ENCODE measurements around a stretch of chr5.

DNA sequence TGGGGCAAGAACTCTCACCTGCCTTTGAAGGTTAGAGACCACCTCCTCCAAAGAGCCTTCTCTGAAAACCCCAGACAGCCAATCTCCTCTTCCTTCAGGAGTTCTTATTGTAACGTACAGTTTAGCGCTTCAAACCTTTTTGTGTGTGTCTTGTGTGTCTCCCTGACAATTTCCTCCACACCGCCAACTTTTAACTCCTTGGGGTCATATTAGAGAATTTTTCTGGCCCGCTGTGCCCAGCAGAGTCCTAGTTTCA, 90.1 kb upstream of the EGFLAM start:
- PRO-cap, result unidirectional peak, minus-strand start at position 192 of the sequence

DNA sequence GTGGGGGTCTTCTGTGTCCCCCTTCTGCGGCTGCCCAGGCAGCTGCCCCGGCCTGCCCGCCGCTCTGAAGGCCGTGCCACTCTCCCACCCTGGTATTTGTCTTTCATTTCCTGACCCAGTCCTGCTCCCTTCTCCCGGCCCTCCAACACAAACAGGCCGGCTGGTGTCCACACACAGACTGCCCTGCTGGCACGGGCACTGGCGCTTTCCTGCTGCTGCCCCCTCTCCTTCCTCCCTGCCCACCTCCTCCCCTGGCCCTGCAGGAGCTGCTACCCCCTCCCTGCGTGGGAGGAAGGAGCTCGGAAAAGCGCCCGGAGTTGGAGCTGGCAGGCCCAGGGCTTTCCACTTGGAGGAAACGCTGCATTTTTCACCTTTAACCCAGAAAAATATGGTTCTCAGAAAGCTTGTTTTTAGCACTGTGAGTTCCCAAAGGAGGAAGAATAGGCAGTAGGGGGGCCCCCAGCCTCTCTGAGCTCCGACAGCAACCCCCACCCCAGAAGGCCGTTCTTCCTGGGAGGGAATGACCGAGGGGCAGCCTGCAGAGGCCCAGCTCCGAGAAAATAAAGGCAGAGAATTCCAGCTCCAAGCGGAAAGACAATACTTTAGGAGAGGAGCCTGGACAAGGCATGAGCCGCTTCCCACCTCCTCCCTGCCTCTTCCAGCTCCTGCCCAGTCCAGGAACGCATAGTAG, 89.1 kb downstream of the LIFR start:
- PRO-cap, result no peak

- PRO-cap, result no peak
Measured at GRCh38 chr5:38809808-38810109, 36.1 kb upstream of the OSMR start.

- PRO-cap, result no peak
Measured at GRCh38 chr5:38832441-38833105, 13.2 kb upstream of the OSMR start.

DNA sequence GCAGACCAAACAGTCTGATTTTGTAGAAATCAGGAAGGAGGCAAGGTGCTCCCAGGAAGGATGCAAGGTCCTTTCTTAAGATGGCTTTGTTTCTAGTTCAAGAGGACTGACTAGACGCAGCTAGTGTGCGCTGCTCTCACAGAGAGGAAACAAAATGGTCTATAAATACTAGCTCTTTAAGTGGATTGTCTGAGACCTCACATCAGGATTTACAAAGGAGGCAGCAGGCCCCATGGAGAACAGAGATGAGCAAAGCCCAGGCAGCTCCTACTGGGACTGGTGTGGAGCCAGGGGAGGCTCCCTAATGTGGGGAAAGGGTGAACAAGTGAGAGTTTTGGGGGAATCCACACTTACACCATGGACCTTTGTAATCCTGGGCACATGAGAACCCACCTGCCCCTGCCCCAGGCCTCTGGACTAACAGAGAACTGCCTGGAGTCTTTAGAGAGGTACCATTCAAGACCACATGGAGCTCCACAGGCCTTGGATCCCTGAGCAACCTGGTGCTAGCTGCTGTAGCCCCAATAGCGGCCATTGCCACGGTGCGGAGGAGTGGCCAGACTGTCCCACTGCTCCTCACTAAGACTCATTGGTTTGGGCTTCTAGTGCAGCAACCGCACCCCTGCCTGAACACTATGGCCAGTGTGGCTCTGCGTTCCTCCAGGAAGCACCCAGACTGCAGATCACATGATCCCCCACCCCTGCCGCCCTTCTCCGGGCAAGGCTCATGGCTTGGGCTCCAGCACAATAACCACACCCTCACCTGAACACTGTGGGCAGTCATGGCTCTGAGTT, 45.6 kb downstream of the OSMR start:
- PRO-cap, result no peak

GRCh38 chr5:39055057-39055611, 19.1 kb downstream of the RICTOR start:
- PRO-cap, result no peak

- PRO-cap, result no peak
Measured at GRCh38 chr5:39065510-39066349, 8.5 kb downstream of the RICTOR start.

- PRO-cap, result no peak
Measured at GRCh38 chr5:39067390-39067876, 6.8 kb downstream of the RICTOR start.

GRCh38 chr5:39176616-39177606, 42.5 kb downstream of the FYB1 start:
- PRO-cap, result unidirectional peak, plus-strand start at chr5:39177273

- PRO-cap, result bidirectional peak, plus-strand start at chr5:39177812, minus-strand start at chr5:39177804
Measured at GRCh38 chr5:39177607-39178130, 41.7 kb downstream of the FYB1 start.

DNA sequence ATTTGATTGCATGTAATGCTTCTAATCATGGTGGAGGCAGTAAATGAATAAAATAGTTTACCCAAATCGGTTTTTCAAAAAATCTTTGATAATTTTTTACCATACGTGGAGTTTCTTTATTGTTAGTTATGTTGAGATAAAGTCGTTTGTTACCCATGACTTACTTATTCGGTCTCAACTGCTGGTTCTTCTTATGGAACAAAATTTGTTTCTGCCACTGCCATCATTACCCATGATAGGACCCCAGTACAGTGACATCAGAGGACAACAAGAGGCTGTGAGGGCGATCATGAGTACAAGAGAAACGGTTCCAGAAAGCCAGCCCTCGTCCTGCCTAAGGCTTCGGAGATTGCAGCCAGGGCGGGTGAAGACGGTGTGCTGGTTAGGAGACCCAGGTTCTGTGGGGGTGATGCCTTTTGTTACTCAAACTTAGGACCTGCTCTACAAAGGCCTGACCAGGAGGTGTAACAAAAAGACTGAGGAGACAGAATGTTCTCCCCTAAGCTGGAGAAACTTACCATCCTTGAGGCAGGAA, 10.9 kb downstream of the FYB1 start:
- PRO-cap, result unidirectional peak, plus-strand start at position 313 of the sequence

DNA sequence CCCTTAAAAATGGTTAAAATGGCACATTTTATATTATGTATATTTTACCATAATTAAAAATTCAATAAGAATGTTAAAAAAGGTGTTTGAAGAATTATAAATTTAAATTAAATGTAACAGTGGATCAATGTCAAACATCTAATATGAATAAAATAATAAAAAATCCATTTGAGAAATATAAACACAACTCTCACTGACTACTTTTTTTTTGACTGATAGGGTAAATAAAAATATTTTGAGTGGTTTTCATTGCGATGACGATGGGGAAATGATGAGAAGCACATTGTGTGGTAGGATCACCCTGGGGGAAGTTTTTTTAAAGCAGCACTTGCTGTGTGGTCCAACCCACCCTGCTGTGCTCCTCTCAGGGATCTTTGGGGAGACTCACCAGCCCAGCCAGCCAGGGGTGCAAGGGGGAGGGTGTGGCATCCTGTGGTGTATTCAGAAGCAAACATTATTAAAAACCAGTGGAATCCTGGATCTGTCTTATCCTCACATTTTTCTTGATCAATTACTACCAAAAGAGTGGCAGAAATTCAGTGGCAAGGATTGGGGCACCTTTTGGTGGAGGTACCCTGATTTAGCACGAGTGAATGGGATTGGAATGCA, 4.1 kb downstream of the FYB1 start:
- PRO-cap, result bidirectional peak, plus-strand start at position 324 of the sequence, minus-strand start at position 289 of the sequence

GRCh38 chr5:39274307-39274641, 54.9 kb upstream of the FYB1 start:
- PRO-cap, result unidirectional peak, minus-strand start at chr5:39274455; unidirectional peak, minus-strand start at chr5:39274560

GRCh38 chr5:39423016-39424174, 1.4 kb downstream of the DAB2 start:
- PRO-cap, result no peak

GRCh38 chr5:39543176-39543831, 118.5 kb upstream of the DAB2 start:
- PRO-cap, result unidirectional peak, plus-strand start at chr5:39543669

- PRO-cap, result no peak
Measured at GRCh38 chr5:39760979-39761297, 336.2 kb upstream of the DAB2 start.

DNA sequence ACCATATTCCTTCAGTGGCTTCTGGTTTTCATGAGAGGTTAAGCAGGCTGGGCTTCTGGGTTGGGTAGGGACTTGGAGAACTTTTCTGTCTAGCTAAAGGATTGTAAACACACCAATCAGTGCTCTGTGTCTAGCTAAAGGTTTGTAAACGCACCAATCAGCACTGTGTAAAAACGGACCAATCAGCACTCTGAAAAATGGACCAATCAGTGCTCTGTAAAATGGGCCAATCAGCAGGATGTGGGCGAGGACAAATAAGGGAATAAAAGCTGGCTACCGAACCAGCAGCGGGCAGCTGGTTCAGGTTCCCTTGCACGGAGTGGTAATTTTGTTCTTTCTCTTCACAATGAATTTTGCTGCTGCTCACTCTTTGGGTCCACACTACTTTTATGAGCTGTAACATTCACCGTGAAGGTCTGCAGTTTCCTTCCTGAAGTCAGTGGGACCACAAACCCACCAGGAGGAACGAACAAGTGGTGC, 620.3 kb upstream of the PTGER4 start:
- PRO-cap, result no peak

GRCh38 chr5:40137975-40138475, 541.7 kb upstream of the PTGER4 start:
- PRO-cap, result no peak

DNA sequence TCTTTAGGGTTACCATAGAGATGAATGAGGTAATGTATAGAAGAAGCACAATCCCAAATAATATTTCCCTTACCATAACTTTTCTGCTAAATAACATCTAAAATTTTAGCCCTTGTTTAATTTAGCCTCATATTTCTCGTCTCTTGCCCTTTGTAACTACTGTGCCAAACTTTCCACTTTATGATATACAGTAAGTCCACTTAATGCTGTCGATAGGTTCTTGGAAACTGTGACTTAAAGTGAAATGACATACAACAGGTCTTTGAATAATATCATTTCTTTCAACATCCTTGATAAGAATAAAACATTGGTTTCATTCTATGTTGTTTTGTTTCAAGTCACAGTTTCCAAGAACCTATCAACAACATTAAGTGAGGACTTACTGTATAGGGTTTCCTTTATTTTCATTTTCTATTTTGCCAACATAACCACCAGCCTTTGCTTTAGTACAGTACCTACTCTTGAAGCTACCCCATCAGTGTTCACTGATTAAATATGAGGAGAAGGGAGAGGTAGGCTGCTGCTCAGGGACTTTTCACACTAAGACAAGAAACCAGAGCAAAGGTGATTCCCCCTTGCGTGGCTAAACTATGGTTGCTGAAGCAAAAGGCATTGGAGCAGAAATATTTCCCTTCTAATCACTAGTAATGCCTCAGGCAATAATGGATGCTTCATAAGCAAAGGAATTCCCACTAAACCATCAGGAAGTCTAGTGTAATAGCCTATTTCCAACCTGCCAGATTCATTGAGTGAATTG, 295.6 kb upstream of the PTGER4 start:
- PRO-cap, result no peak

GRCh38 chr5:40386340-40386815, 293.3 kb upstream of the PTGER4 start:
- PRO-cap, result no peak